Trachea (tissue), 1 donor: ENCODE measurements around the genes FAM184B and ADGRA3.

GRCh38 chr4:15340753-15341462 lies 86.9 kb upstream of the C1QTNF7 start:
- PRO-cap = no peak

DNA sequence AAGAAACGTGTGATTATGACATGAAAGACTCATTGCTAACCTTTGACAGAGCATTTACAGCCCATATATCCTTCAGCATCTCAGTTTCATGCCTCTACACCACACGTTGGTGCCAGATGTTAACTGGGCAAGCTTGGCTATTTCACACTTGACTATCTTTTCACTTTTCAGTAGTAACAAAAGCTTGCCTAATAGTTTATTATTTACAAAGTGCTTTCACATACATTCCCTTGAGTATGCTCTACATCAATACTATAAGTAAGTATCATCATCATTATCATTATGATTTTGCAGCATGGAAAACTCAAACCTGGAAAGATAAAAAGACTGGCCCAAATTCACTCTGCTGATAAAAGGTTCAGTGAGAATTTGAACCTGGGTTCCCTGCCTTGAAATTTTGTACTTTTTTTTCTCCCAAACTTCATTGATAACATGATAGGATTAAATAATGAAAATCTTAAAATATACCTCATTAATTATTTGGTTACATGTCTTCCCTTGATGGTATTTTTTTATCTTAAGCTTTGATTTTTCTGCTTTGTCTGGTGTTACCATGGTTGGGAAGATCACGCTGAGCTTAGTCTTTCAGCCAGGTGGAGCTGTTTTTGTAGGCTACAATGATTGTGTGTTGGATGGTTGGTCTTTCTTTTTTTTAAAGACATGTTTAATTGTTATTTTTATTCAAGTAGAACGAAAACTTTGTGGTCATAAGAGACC lies 65.0 kb upstream of the C1QTNF7 start:
- PRO-cap = no peak

- PRO-cap = no peak
Measured at GRCh38 chr4:15385977-15386455, 41.8 kb upstream of the C1QTNF7 start.

DNA sequence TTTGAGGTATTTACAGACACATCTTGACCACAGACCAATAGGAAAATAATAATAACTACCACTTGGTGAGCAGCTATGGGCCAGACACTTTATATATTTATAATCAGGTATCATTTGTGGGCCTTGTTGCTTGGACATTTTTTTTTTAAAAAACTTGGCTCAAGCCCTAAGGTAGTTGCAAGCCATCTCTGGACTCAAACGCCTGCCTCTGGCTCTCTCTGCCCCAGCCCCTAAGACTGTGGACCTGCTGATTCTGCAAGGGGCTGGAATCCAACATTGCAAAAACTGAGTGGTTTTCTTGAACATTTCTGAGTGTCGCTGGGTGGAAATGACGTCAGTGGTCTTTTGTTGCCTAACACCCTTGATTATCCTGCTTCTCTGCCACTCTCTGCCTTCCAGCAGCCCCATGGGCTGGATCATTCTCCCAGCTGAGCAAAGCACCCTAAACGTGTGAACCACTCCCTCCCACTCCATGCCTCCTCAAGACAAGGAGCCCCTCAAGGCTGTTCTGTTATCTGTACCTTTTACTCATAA lies 16.6 kb downstream of the BST1 start:
- PRO-cap = no peak

GRCh38 chr4:16001490-16001981 lies 38.6 kb upstream of the FGFBP2 start:
- PRO-cap = no peak

- PRO-cap = no peak
Measured at GRCh38 chr4:16161654-16162647, 64.3 kb downstream of the TAPT1 start.

GRCh38 chr4:16744951-16745472 lies 153.4 kb downstream of the LDB2 start:
- PRO-cap = no peak

- PRO-cap = no peak
Measured at GRCh38 chr4:16969511-16969653, 70.9 kb upstream of the LDB2 start.

- PRO-cap = no peak
Measured at GRCh38 chr4:17558978-17559334, 18.0 kb upstream of the LAP3 start.

- PRO-cap = no peak
Measured at GRCh38 chr4:17781026-17781761, at the start of gene FAM184B. Gene FAM184B (minus strand): TSS chr4:17781621.

DNA sequence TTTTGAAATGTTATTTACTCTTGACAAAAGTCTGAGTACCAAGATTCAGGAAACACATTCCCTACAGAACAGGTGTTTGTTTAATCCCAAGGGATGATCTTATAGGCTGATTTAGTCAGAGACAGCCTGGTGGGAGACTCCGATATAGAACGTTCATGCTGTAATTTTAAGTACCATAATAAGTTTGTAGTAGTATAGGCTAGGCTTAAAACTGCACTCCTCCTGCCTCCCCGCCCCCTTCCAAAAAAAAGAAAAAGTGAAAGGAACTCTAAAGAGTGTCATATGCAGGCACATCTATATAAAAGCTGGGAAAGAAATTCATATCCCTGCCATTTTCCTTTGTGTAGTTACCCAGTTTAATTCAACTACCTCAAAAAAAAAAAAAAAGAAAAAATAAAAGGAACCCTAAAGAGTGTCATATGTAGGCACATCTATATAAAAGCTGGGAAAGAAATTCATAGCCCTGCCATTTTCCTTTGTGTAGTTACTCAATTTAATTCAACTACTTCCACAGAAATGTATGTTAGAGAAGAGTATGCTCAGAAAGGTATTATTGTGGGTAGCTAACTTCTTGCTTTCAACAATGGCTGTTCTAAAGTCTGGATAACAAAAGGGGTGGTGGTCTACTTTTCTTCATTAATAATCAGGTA lies 8.2 kb downstream of the DCAF16 start:
- PRO-cap = no peak

- PRO-cap = no peak
Measured at GRCh38 chr4:18022747-18023092, 1.2 kb upstream of the LCORL start.

DNA sequence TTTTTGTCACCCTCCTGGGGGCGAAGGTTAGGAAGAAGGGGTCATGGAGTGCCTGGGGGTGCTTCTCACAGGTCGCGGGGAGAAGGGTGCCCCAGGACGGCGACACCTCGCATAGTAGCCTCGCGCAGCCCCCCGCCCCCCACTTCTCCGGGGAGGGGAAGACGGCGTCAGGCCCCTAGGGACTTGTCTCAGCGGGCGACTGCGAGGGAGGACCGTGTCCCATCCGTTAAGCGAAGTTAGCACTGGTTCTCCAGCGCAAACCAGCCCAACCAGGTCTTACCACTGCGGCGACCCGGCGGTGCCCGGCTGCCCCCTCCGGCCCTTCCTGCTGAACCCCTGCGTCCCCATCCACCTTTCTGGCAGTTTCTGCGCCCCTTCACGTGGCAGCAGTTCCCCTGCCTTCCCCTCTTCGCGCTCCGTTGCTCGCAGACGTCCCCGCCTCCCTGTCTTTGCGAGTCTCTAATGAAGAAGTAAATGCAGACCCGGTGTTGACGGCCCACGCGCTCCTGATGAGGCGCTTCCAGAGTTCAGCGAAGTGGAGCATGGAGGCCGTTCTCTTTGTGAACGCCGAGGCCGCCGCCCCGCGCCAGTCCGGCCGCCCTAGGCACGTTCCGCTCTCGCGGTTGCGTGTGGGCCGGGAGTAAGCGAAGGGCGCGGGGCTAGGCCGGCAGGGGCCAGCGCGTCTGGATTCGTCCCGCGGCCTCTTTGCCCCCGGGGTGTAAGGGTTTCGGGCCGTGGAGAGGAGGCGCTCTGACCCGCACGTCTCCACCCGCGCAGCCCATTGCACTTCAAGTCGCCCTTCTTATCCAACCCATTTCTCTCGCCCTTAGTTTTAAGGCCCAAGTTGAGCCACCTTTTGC lies 3.0 kb downstream of the SLIT2 start:
- PRO-cap = unidirectional peak, minus-strand start at position 149 of the sequence

DNA sequence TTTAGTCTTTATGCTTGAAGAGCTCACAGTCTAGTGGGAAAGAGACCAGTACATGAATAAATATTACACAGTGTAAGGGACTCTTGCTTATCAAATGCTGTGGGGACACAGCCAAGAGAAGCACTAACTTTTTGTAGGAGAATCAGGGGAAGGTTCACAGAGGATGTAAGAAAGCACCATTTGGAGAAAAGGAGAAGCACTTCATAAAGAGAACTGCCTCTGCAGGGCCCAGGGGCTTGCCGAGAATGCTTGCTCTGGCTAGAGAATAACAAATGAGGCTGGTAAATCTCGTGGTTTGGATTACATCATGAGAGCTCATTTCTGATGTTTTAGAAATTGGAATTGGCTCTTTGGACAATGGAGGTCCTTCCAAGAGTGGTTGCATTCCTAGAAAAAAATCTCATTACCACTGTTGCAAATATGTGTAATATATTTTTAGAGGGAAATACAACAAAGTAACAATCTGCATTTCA lies 15.0 kb downstream of the SLIT2 start:
- PRO-cap = unidirectional peak, minus-strand start at position 247 of the sequence

GRCh38 chr4:22237852-22238635 lies 277.8 kb downstream of the ADGRA3 start:
- PRO-cap = no peak

- PRO-cap = bidirectional peak, plus-strand start at chr4:22516181, minus-strand start at chr4:22516054; unidirectional peak, minus-strand start at chr4:22516469
Measured at GRCh38 chr4:22515817-22516609, at the start of gene ADGRA3. Gene ADGRA3 (minus strand): TSS chr4:22516066.

- PRO-cap = unidirectional peak, plus-strand start at chr4:22634758
Measured at GRCh38 chr4:22634497-22634989, 118.7 kb upstream of the ADGRA3 start.

- PRO-cap = no peak
Measured at GRCh38 chr4:22695685-22696365, 180.0 kb upstream of the ADGRA3 start.

- PRO-cap = no peak
Measured at GRCh38 chr4:23904708-23905254, 14.9 kb upstream of the PPARGC1A start.

DNA sequence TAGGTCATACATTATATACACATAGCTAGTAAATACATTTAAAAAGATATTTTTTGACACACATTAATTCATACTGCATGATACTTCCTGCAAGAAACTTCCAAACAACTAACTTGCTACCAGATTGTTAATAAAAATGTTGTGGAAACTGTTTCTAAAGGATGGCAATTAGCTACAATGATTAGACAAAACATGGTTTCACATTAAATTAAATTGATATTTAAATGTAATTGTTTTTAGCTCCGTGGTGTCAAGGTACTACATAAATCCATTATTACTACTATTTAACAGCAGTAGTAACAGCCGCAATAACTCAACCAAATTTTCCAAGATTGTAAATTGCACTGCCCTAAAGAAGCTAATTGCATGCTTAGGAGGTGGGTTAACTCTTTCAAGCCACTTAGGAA lies 221.5 kb upstream of the PPARGC1A start:
- PRO-cap = no peak